AG10803 (cell line): ENCODE measurements around the gene TCOF1.

GRCh38 chr5:149489727-149490333 lies 61.4 kb downstream of the CSNK1A1 start:
- RRBS = no CpG with 5 or more reads among the region's 4 CpGs

GRCh38 chr5:149632243-149633443 lies 51.3 kb downstream of the ARHGEF37 start:
- RRBS = no CpG with 5 or more reads among the region's 15 CpGs

DNA sequence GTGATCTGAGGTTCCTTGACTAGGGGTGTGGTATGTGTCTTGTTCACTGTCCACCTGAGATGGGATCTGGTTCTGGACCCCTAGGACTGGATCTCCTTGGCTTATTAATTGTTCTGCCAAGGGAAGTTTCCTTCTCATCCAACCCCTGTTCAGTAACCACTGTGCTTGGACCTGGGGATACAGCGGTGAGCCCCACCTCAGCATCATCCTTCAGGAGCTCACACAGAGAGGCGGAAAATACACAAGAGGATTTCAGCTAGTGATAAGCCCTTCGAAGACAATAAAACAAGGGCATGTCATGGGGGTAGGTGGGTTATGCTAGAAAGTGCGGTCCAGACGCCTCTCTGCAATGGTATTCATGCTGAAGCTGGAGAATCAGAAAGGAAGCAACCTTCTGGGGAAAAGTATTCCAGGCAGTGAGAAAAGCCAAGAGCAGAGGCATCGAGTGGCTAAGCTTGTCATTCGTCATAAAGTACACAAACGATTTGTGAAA lies 26.7 kb downstream of the PPARGC1B start:
- RRBS = no CpG with 5 or more reads among the region's 8 CpGs

- RRBS = no CpG with 5 or more reads among the region's 6 CpGs
Observed at GRCh38 chr5:149782447-149783137, 52.5 kb downstream of the PPARGC1B start.

DNA sequence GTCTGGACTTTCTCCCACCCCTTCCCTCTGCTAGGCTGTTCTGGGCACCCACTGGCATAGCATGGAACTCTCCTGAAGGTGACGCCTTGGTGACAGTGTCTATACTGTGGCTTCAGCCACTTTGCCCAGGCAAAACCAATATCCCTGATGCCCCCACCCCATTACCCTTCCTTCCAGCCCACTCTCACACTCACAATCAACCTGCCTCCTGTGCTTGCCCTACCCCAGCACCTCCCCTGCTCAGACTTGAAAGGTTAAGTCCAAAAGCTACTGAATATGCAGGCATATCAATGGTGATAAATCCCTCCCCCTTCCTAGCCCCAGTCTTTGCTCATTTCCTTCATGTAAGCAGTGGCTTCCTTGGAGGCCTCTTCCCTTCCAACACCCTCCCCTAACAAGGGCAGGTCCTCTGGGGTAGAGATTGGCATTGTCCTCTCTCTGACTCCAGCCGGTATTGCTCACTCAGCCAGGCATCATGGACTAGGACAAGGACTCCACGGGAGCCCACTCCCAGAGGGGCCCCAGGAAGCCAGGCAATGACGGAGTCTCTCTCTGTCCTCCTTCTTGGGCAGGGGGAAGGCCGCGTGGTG lies 102.8 kb downstream of the PDE6A start:
- RRBS = no CpG with 5 or more reads among the region's 6 CpGs

GRCh38 chr5:149959933-149960421 lies 581 bp upstream of the SLC26A2 start:
- RRBS = no CpG with 5 or more reads among the region's 18 CpGs

DNA sequence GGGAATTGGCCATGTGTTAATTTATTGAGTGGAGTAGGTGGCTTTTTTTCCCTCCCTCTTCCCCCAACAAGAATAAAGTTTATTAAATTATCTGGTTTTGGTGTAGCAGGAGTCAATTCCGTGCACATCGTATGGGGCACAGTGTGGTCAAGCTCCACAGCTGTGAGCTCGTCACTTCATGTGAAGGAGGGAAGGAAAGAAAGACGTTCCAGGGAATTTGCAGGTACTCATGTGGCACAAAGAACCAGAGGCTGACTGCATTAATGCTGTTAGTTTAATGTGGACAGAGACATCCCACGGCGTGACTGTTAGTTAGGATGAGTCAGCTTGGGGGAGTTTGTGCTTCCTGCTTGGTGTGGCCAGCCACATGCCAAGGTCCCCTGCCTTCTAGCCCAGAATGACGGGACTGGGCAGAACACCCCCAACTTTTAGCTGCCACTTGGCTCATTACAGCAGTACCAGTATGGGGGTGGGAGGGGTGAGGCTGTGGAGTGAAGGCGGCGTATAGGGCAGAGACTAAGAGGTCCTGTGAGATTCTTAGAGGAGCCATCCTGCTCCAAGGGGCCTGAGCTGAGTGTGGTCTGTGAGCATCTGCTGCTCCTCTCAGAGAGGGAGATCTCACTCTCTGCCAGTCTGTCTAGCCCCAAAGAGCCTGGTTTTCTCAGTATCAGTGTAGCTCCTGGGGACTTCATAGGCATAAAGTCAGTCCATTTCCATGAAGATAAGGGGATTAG lies 33.1 kb downstream of the CSF1R start:
- RRBS = no CpG with 5 or more reads among the region's 9 CpGs

DNA sequence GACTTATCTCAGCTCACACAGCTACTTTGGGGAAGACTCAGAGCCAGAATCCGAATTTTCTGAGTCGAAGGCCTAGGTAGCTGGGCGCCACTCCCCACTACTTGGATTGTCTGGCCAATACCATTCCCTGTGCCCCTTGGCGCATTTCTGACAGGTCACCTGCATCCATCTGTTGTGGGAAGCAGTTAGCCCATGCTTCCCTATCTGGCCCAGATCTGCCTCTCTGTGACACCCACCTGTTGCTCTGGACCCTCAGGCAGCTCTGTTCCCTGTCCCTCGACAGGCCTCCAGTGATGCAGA lies 16.7 kb upstream of the CSF1R start:
- RRBS = no CpG with 5 or more reads among the region's 5 CpGs

DNA sequence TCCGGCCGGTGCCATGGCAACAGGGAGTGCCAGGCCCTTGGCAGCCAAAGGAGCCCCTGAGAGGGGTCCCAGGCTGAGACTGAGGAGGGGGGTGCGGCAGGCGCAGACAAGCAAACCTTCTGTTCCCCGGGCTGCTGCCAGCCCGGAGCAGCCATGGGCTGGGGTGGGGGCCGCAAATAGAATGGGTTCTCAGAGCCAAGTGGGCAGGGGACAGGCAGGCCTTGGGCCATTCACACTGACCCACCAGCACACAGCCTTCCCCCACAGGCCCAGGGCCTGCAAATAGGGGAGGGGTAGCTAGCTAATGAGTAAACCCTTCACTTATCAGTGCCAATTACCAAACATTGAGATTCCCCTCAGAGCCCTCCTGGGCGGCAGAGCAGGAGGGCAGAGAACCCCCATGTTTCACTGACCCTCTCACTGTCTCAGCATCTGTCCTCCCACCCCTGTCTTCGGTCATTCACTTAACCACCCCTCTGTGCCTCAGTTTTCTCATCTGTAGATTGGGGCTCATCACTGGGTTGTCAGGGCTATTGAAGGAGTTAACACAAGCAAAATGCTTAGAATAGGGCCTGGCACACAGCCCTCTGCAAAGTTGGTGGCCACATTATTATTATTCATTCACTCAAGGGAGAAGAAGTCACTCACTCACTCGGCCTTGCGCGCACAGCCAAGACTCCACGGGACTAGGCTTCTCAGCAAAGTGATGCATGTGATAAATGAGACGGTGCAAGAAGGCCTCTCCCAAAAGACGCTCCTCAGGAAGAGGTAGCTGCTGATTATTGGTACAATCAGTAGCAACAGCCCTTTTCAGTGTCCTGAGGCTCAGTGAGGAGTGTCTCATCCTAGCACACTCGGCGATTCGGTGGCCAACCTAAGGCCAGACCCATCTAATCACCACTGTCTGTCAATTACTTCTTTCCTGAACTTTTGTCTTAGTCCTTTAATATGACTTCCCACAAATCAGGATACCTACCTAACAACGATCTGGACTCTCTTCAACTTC lies 8.1 kb downstream of the PDGFRB start:
- RRBS = no CpG with 5 or more reads among the region's 19 CpGs

- RRBS = no CpG with 5 or more reads among the region's 10 CpGs
Observed at GRCh38 chr5:150154073-150154808, 1.4 kb downstream of the PDGFRB start.

DNA sequence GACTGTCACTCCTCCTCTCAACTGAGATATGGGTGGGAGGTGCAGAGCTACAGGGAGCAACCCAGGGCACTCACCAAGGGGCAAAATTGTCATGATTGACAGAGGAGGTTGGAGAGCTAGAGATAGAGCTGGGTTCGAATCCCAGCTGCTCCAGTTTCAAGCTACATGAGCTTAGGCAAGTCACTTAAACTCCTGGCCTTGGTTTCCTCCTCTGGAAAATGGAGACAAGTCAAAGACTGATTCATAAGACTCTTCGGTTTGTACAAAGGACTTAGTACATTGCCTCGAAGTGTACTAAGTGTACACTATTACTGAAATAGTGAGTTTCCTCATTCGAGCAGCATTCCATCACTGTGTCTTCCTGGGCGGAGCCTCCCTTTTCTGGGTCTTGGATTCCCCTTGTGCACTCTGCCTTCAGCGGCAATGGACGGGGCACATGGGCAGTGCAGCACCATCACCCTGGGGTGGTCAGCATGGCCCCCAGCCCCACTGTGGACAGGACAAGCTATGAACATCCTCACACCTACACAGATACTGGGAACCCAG lies 2.9 kb upstream of the PDGFRB start:
- RRBS = no CpG with 5 or more reads among the region's 7 CpGs

- RRBS = no CpG with 5 or more reads among the region's 2 CpGs
Observed at GRCh38 chr5:150215426-150215951, 25.6 kb downstream of the SLC6A7 start.

DNA sequence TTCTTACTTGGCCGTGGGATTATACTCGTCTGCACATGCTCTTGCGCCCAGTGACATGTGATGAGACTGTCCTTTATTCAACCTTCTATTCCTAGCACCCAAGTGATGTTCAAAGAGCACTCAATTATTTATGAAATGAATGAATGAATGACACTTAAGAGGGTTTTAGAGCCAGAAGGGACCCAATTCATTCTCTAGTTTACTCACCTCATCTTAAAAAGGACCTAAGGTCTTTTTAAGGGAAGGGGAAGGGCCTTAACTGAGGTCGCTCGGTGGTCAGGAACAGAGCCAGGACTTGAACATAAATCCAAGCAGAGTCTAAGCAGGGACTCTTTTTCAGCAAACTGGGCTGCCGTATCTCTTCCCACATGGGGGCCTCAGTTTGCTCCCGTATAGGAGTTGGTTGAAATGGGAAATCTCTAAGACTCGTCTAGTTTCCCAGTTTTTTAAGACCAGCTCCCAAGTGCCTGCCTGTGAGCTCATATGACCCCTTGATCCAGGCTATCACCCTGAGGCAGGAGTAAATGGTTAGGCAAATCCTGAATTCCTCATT lies 3.3 kb downstream of the ARSI start:
- RRBS = no CpG with 5 or more reads among the region's 8 CpGs

DNA sequence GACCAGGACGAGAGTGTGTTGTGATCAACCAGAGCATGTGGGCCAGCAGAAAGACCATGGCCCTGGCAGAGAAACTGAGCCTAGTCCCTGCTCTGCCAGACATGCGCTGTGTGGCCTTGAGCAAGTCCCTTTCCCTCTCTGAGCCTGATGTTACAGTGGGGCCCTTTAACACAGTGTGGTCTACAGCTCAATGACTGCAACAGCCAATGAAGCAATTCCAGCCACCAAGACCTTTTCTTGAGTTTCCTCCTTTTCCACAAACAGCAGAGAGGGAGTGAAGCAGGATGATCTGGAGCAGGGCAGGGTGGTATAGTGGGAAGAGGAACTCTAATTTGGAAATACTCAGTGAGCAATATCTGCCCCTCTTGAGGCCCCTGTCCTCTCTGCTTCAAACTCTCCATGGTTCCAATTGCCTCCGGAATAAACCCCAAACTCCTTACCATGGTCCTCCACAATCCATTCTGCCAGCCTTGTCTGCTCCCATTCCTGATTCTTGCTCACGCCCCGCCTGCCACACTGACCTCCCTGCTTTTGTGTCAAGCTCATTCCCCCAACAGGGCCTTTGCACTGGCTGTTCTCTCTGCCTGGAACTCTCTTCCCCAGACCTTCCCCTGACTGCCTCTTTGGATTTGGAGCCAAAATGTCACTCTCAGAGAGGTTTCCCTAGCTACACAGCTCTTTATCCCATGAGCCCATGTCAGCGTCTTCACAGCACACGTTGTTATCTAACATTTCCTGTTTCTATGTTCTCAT lies 26.0 kb upstream of the ARSI start:
- RRBS = no CpG with 5 or more reads among the region's 7 CpGs

GRCh38 chr5:150357138-150358241 lies at the start of gene TCOF1:
TSS of gene TCOF1 (plus strand) at chr5:150357697.
- RRBS = 1% methylated on average over 29 of the region's 93 CpGs

GRCh38 chr5:150360912-150361693 lies 3.6 kb downstream of the TCOF1 start:
- RRBS = no CpG with 5 or more reads among the region's 3 CpGs

DNA sequence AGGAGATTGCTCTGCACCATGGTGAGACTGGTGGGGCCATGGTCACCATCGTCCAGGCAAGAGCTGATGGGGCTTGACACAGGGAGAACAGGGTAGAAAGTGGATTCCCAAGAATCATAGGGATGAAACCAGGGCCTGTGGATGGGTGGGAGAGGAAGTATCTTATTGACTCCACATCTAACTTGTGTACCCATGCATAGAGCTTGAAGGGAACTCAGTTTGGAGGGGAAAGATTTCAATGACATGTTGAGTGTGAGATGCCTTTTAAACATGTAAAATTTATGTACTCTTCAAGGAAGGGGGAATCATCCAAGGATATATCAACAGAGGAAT lies 4.4 kb downstream of the TCOF1 start:
- RRBS = no CpG with 5 or more reads among the region's 1 CpG

DNA sequence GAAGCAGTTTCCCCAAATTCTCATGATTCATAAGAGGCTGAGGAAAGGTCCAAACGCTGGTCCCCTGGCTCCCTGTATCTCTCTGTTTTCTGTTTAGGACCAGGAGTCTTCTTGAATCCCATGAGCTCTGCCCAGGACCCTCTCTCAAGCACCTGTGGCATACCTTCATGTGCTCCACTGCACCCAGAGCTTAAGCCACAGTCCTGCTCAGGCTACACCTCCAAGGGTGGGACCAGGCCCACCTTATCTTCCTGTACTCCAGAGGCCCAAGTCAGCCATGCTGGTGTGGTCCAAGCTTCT lies 26.1 kb downstream of the TCOF1 start:
- RRBS = no CpG with 5 or more reads among the region's 1 CpG

- RRBS = no CpG with 5 or more reads among the region's 6 CpGs
Observed at GRCh38 chr5:150395576-150396265, 17.0 kb downstream of the CD74 start.

DNA sequence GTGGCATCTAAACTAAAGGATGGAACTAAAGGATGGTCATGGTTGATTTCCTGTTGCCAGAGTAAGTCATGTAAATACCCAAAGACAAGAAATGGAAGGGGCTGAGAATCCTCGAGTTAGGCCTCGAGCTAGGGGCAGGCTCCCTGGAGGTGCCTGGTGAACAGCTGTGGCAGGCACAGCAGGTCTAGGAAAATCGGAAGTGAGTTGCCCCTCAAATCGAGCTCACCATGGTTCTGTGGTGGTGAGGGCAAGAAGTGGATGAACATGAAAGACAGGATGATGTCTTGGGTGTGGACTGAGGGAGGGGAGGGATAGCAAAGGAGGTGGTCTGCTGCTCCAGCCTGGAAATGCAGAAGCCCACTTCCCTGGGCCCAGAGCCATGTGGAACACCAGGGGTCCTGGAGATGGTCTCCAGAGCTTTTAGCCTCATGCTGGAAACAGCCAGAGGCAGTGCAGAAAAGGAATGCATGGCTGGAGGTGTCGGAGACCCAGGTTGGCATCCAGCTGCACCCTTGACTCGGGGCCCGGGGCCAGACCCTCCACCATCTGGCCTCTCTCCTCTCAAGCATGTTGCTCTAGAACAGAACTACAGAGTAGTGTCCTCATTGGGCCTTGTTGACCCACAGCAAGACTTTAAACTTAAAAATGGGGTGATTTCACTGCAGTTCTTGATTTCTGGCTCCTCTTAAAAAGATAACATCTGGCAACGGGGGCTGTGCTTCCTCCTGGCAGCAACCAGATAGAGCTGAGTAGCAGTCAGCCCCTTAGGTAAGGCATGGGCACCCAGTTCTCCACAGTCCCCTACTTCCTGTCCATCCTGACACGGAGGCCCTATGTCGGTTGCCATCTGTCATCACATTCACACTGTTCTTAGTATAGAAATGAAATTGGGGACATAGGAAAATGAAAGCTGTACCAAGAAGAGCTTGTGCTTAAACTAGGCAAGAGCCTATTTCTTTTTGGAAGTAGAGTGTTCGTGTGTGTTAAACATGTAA lies 11.9 kb downstream of the CD74 start:
- RRBS = no CpG with 5 or more reads among the region's 11 CpGs